Measurements from ENCODE around the genes ZNF85, ZNF723 and ZNF726.

DNA sequence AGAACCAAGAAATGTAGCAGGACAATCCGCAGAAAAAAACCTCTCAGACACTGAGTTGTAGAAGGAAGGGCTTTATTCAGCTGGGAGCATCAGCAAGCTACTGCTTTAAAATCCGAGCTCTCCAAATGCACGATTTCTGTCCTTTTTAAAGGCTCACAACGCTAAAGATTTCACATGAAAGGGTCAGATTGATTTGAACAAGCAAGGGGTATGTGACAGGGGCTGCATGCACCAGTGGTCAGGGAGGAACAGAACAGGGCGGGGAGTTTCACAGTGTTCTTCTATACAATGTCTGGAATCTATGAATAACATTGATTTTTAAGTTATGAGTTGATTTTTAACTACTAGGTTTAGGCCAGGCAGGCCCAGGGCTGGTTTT lies 133.5 kb downstream of the ZNF737 start:
- PRO-cap, 4 experiments, result no peak in any of the 4 experiments
- RAMPAGE, long total RNA, 4 experiments, result no peak in any of the 4 experiments

DNA sequence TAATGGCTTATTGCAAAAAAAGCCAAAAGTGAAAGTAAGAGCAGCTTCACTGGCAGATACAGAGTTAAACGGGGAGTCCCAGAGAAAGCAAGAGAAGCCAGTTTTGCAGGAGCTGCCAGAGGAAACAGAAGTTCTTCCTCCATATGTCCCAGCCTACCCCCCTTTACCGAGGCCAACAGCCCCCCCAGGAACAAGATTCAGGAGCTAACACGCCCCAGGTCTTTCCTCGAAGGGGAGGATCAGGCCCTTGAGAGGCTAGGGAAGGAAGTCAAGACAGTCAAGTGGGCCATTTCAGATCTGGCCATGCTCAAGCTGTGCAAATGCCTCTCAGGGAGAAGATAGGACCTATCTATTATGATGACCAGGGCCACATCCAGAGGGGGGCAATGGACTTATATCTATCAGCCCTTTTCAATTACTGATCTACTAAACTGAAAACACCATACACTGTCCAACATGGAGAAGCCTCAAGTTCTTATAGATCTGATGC lies 47.3 kb upstream of the ZNF737 start:
- PRO-cap, 4 experiments, result no peak in any of the 4 experiments
- RAMPAGE, long total RNA, 4 experiments, result no peak in any of the 4 experiments

GRCh38 chr19:20922816-20923926 lies at the start of gene ZNF85:
Gene ZNF85 (plus strand): TSS chr19:20923251.
- PRO-cap, 4 experiments, result peak in 4 of 4 experiments; most common plus-strand start chr19:20923283 (in 2); most common minus-strand start chr19:20923117 (in 3)
- RAMPAGE, long total RNA, 4 experiments, result start-site peak on the plus strand in 3 of 4 experiments, at chr19:20923257-20923282 at its widest, 32 to 36 reads per replicate

GRCh38 chr19:20923927-20924372 lies 899 bp downstream of the ZNF85 start:
- PRO-cap, 4 experiments, result no peak in any of the 4 experiments
- RAMPAGE, long total RNA, 4 experiments, result no peak in any of the 4 experiments

GRCh38 chr19:21398382-21398893 lies 1.5 kb downstream of the ZNF493 start:
- PRO-cap, 4 experiments, result no peak in any of the 4 experiments
- RAMPAGE, long total RNA, 4 experiments, result start-site peak on the plus strand in 1 of 4 experiments, at chr19:21398550-21398687 at its widest, 17 reads per replicate

- PRO-cap, 4 experiments, result peak in 1 of 4 experiments; most common plus-strand start chr19:21474858 (in 1)
- RAMPAGE, long total RNA, 4 experiments, result no peak in any of the 4 experiments
Observed at GRCh38 chr19:21474467-21475313, 30.7 kb upstream of the ZNF429 start.

GRCh38 chr19:21567518-21568455 lies 62.4 kb downstream of the ZNF429 start:
- PRO-cap, 4 experiments, result no peak in any of the 4 experiments
- RAMPAGE, long total RNA, 4 experiments, result no peak in any of the 4 experiments

GRCh38 chr19:21851261-21852496 lies 15.7 kb upstream of the ZNF43 start:
- PRO-cap, 4 experiments, result peak in 4 of 4 experiments; most common plus-strand start chr19:21851783 (in 4); most common minus-strand start chr19:21851786 (in 3)
- RAMPAGE, long total RNA, 4 experiments, result start-site peak on the minus strand in 4 of 4 experiments, at chr19:21851973-21852091 at its widest, 25 to 106 reads per replicate

- PRO-cap, 4 experiments, result peak in 1 of 4 experiments; most common minus-strand start chr19:22028816 (in 1)
- RAMPAGE, long total RNA, 4 experiments, result no peak in any of the 4 experiments
Observed at GRCh38 chr19:22028594-22028943, 17.8 kb upstream of the ZNF208 start.

- PRO-cap, 4 experiments, result no peak in any of the 4 experiments
- RAMPAGE, long total RNA, 4 experiments, result no peak in any of the 4 experiments
Observed at GRCh38 chr19:22617593-22618417, 16.3 kb upstream of the ZNF492 start.

DNA sequence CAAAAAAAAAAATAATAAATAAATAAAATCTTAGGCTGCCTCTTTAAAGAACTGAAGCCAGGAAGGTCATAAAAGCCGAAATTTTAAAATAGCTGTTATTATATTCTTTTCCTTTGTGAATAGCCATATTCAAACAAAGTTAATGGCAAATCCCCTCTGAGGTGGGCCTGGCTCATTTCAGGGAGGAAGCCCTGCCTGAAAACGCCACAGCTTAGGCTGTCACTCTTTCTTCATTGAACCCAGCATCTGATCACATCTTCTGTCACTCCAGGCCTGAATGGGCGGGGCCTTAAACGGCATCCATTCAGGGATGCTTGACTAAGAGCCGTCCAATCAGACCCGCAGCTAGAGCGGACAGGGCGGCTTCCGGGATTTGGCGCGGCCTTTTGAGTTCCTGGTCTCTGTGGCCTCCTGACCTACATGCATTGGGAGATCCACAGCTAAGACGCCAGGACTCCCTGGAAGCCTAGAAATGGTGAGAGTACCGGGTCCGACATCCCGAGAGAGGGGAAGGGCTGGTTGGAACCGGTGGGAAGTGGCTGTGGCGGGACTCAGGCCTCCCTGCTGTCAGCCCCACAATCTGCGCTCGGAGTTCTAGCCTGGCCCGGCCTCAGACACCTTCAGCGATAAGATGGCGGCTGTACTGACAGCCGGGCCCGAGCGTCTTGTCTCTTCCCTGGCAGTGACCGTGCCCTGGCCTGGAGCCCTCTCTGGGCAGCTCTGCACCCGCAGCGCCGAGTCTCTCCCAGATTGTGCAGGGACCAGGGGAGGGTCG lies at the start of gene ZNF723:
TSS of gene ZNF723 (plus strand) at position 384 of the 775 bp plus-strand sequence.
- PRO-cap, 4 experiments, result no peak in any of the 4 experiments
- RAMPAGE, long total RNA, 4 experiments, result no peak in any of the 4 experiments

- PRO-cap, 4 experiments, result peak in 3 of 4 experiments; most common minus-strand start chr19:23324270 (in 2)
- RAMPAGE, long total RNA, 4 experiments, result no peak in any of the 4 experiments
Observed at GRCh38 chr19:23323956-23324361, 71.3 kb downstream of the ZNF91 start.

- PRO-cap, 4 experiments, result no peak in any of the 4 experiments
- RAMPAGE, long total RNA, 4 experiments, result no peak in any of the 4 experiments
Observed at GRCh38 chr19:23393792-23394132, 1.5 kb downstream of the ZNF91 start.

- PRO-cap, 4 experiments, result no peak in any of the 4 experiments
- RAMPAGE, long total RNA, 4 experiments, result no peak in any of the 4 experiments
Observed at GRCh38 chr19:23649808-23650288, 37.2 kb downstream of the ZNF675 start.

GRCh38 chr19:23666065-23666629 lies 20.9 kb downstream of the ZNF675 start:
- PRO-cap, 4 experiments, result no peak in any of the 4 experiments
- RAMPAGE, long total RNA, 4 experiments, result no peak in any of the 4 experiments

DNA sequence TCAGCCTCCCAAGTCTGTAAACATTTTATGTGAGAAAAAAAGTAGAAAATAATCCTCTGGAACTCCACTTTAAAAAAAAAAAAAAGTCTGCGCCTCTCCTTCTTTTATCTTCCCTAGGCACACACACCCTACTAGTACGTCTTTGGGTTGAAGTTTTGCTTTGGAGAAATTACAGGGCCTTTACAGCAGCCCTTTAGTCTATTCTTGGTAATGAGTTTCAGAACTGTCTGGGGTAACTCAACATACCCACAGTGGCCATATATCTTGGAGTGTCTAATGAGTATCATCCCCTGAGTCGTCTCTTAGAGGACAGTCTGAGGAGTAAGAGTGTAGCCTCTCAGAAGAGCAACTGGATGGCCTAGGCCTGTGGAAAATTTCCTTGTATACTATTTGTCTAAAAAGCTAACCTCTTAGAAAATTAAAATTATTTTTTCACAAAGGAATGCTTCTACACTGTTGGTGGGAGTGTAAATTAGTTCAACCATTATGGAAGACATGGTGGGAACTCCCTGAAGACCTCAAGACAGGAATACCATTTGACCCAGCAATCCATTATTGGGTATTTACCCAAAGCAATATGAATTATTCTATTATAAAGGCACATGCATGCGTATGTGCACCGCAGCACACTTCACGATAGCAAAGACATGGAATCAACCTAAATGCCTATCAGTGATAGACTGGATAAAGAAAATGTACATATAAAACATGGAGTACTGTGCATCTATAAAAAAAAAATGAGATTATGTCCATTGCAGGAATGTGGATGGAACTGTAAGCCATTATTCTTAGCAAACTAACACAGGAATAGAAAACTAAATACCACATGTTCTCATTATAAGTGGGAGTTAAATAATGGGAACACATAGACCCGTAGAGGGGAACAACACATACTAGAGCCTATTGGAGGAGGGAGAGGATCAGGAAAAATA lies 2.2 kb downstream of the RPSA2 start:
- PRO-cap, 4 experiments, result peak in 3 of 4 experiments; most common plus-strand start position 73 of the sequence (in 1)
- RAMPAGE, long total RNA, 4 experiments, result no peak in any of the 4 experiments

DNA sequence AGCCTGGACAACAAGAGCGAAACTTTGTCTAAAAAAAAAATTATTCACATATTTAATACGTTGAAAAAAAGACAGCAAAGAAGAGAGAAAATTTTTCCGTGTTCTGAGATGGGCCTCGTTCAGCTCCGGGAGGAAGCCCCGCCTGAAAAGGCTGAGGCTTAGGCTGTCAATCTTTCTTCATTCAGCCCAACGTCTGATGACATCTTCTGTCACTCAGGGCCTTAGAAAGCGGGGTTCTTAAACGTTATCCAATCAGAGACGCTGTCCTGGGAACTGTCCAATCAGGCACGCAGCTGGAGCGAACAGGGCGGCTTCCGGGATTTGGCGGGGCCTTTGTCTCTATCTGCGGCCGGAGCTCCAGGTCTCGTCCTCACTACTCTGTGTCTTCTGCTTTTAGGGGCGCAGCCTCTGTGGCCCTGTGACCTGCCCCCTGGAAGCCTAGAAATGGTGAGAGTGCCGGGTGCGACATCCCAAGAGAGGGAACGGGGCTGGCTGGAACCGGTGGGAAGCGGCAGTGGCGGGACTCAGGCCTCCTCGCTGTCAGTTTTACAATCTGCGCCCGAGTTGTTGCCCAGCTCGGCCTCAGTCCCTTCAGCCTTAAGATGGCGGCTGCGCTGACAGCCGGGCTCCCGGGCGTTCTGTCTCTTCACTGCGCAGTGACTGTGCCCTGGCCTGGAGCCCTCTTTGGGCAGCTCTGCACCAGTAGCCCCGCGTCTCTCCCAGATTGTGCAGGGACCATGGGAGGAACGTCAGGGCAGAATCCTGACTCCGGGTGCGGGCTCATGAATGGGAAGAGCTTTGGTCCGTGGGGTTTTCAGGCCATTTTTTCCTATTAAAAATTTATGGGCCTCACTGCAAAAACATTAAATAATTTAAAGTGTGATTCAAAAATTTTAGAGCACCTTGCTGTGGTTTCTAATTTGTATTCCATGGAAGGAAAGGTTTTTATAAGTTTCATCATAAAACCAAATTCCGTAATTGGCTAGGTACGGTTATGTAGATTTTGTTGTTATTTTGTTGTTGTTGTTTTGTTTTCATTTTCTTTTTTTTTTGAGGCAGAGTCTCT lies at the start of gene ZNF726:
TSS of gene ZNF726 (plus strand) at position 336 of the 1,066 bp plus-strand sequence.
- PRO-cap, 4 experiments, result peak in 4 of 4 experiments; most common plus-strand start position 342 of the sequence (in 4); most common minus-strand start position 132 of the sequence (in 3)
- RAMPAGE, long total RNA, 4 experiments, result start-site peak on the plus strand in 4 of 4 experiments, centred at positions 338 to 354 of the sequence, 57 to 71 reads per replicate

- PRO-cap, 4 experiments, result peak in 2 of 4 experiments; most common minus-strand start chr19:24002672 (in 2)
- RAMPAGE, long total RNA, 4 experiments, result no peak in any of the 4 experiments
Observed at GRCh38 chr19:24002365-24002761, 84.6 kb upstream of the ZNF254 start.

DNA sequence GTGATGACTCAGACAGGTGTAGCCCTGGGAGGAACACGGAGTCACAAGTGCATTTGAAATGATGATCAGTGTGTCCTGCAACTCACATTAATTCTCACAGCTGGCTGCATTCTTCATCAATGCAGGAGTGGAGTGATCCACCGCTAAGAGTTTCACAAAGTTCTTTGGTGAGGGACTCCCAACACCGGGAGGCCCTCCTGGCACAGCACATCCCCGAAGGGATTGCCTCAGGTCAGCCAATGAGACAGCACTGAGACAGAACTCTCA lies 82.7 kb upstream of the ZNF254 start:
- PRO-cap, 4 experiments, result peak in 4 of 4 experiments; most common minus-strand start position 148 of the sequence (in 3)
- RAMPAGE, long total RNA, 4 experiments, result no peak in any of the 4 experiments

DNA sequence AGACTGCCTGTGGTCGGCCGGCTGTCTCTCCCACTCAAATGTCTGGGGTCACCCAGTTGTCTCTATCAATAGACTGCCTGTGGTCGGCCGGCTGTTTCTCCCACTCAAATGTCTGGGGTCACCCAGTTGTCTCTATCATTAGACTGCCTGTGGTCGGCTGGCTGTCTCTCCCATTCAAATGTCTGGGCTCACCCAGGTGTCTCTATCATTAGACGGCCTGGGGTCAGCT lies 1555.6 kb downstream of the UQCRFS1 start:
- PRO-cap, 4 experiments, result peak in 1 of 4 experiments; most common minus-strand start position 95 of the sequence (in 1)
- RAMPAGE, long total RNA, 4 experiments, result no peak in any of the 4 experiments